ENCODE measurements around the genes HERC3 and HPGDS.

DNA sequence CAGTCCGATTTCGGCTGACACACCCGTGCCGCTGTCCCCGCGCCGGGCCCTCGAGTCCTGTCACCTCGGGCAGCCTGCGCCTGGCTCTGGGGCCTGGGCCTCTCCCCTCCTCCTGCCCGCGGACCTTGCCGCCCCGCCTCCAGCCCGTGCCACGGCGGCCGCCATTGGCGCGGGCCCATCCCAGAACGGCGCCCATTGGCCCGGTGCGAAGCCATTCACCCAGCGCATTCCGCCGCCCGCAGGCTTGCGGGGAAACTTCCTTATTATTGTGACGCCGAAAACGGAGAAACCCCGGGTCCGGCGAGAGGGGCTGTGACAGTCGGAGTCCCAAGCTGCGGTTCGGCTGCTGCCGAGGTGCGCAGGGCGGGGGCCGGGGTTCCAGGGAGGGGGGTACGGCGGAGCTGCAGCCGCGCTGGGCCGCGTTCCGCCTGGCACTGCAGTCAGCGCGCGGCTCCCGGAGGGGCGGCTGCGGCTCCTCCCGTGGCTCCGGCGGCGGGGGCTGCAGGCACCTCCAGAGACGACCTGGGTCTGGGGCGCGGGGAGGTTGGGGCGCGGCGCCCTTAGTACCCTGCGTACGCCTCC is at the start of gene HERC3:
TSS of gene HERC3 (plus strand) at position 260 of the 582 bp plus-strand sequence.
- PRO-cap, result bidirectional peak, plus-strand start at position 439 of the sequence, minus-strand start at position 88 of the sequence

GRCh38 chr4:88734518-88734941 is 36.9 kb upstream of the NAP1L5 start:
- PRO-cap, result no peak

DNA sequence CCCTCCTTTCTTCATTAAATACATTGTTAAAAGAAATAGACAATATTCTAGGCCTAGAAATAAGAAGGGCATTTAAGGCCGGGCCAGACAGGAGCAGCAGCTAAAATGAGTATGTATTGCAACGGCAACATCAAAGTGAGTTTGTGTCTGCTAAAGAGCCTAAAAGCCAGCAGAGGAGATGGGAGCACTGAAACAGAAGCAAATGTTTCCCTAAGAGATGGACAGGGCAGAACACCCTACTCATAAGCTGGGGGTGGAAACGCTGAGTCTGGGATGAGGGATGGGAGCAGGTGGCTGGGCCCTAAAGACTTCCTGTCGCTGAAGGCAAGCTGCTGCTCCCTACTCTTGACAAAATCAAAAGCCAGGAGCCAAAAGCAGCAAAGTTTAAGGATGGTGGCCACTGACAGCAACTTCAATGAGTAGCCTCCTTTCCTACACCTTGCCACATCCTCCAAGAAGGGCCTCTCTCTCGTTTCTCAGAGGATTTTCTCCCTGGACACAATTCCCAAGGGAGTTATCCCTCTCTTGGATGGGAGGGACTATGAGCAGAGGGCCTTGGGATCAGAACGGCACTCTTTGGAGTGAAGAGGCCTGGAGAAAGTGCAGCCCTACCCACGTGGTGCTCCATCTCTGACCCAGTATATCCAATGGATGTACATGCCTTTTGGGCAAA is 40.6 kb upstream of the NAP1L5 start:
- PRO-cap, result no peak

- PRO-cap, result no peak
Measured at GRCh38 chr4:88758624-88759769, 61.4 kb upstream of the NAP1L5 start.

GRCh38 chr4:89246058-89246714 is 61.4 kb downstream of the GPRIN3 start:
- PRO-cap, result no peak

DNA sequence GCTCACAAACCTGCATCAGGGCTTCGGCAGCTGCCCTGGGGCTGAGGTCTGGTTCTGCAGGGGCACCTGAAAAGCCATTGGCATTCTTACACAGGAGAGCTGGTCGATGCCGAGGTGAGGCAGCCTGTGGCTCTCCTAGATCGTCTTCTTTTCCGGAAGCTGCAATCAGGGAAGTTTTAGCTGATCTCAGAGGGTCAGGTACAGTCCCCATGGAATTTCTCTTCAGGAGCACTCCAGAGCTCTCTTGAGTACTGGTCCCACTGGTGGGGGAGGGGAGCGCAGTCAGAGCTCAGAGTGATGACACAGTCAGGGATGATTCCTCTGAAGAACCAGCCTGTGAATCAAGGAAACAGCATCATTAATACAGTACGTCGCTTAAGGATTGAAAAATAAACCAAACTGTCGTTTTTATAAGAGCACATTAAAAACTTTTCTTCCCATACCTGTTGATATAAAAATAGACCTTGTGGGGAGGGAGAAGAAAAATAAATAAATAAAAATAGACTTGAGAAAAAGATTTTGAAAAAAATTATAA is 57.6 kb downstream of the GPRIN3 start:
- PRO-cap, result no peak

DNA sequence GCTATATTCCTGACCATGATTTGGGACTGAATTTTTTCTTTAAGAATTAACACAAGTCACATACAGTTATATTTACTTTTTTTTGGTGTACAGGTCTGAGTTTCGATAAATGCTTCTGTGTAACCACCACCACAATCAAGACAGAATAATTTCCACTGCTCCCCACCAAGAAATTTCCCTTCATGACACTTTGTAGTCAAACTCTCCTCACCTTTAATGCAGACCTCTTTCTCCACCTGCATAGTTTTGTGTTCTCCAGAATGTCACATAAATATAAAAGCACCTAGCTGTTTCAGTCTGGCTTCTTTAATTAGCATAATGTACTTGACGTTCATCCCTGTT is 16.5 kb downstream of the GPRIN3 start:
- PRO-cap, result no peak

DNA sequence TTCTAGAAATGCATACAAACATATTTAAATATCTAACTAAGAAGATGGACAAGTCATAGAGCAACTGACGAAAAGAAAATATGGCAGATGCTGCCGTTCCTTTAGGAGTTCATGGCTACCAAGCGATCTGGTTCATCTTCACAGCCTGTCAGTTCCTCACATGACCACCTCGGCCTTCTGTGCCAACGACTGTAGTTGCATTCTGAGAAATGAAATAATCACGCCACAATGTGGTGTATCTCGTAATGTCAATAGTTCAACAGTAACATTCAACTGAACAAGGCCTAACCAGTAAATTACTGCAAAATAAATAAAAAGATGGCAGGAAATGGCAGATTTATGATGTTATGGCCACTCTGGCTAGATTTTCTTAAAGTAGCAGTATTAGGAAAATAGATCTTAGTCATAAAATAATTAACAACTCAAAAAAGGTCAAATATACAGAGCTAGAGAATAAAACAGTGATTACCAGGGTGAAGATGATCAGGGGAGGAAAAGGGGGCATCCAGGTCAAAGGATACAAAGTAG is 4.4 kb downstream of the GPRIN3 start:
- PRO-cap, result no peak

DNA sequence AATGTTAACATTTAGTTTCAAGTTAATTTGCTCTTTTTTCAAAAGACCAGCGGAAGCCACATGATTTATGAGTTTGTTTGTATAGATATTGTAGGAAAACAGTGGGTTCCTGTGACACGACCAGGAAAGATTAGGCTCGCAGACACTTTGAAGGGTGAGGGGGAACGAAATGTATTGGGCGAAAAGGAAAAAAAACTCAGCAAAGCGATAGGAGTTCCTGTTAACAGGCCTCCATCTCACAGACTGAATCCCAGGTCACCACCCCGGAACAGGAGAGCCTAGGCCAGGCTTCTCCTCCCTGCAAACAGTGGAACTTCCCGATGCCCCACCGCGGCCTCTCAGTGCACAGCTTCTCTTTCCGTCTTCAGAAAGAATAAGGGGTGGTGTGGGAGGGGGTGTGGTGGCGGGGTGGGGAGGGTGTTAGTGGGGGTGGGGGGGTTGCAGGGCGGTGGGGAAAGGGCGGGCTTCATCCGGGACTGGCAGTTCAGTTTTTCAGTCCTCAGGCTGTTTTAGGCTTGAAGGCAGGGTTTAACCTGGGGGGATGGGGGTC is 181.8 kb upstream of the GPRIN3 start:
- PRO-cap, result no peak

DNA sequence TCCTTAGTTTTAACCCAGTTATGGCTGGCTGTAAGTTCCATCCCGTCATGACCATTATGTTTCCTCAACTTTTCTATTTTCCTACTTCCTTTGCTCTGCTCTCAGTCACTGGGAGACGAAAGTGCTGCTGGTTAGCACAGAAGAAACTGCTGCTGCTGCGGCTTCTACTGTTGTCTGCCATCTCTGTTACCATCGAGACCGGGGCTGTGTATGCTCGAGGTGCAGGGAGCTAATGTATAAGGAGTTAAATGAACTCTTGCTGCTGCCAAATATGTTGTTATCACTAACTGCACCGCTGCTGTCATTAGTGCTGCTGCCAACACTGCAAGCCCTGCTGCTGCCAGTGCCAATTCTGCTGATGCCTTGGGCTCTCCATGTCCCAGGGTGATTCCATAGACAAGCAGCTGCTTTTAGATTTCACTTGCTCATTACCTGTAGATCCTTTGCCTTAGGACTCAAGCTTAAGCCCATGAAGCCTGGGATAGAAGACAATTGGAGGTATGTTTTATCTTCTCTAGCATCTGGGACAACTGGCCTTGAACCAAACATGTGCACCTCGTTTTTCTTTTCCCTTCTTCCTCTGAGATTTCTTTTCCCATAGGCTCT is 107.8 kb downstream of the CCSER1 start:
- PRO-cap, result no peak

- PRO-cap, result no peak
Measured at GRCh38 chr4:93842391-93843227, 14.1 kb downstream of the ATOH1 start.

- PRO-cap, result no peak
Measured at GRCh38 chr4:94342390-94343104, at the start of gene HPGDS. TSS of gene HPGDS (minus strand) at chr4:94342836.

- PRO-cap, result no peak
Measured at GRCh38 chr4:94410062-94410357, 41.7 kb upstream of the PDLIM5 start.

DNA sequence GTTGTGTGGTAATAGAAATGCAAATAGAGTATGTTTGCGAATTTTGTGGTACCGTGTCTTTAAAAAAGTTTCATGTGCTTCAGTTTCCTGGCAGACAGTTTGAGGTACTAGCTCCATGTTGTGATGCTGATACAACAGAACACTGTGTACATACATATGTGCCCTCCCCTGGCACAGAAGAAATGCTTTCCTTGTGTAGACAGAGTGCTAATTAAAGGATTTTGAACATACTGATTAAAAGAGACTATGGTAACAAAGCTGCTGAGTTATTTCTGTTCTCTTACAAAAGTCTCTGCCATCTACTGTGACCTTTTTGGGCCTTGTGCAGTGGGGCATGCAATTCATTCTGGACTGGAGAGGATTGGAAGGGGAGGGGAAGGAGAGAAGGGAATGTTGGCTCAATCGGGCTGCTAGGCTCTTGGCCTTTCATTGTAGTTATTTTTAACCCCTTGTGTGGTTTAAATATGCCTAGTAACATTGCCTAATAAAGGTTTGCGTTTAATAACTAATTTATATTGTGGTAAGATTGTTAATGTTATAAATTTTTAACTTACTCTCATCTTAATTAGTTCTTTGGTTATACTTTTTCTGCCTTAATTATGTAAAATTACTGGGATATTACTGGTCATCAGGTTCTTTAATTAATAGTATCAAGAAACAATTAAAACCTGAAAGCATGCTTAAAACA is 6.0 kb downstream of the PDLIM5 start:
- PRO-cap, result no peak

DNA sequence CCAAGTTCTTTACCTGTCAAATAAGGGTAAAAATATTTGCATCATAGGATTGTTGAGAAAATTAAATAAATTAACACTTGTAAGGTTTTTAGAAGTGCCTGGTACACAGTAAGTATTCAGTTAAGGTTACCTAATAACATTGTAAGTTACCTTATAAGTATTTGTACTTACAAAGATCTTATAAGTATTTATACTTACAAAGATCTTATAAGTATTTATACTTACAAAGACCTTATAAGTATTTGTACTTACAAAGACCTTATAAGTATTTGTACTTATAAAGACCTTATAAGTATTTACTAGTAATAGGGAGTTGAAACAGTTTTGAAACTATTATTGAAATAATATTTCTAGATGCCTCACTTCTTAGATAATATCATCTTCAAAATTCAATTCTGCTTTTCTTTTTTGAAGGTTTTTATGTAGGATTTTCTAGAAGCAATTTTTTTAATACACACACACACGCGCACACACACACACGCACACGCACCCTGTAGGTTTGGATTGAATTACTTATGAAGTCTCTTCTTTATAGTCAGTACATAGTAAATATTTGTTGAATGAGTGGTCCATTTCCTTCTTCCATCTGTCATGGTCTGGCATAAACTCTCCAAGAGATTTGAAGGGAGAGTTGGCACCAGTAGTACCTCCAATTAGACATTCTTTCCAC is 20.1 kb downstream of the PDLIM5 start:
- PRO-cap, result no peak

DNA sequence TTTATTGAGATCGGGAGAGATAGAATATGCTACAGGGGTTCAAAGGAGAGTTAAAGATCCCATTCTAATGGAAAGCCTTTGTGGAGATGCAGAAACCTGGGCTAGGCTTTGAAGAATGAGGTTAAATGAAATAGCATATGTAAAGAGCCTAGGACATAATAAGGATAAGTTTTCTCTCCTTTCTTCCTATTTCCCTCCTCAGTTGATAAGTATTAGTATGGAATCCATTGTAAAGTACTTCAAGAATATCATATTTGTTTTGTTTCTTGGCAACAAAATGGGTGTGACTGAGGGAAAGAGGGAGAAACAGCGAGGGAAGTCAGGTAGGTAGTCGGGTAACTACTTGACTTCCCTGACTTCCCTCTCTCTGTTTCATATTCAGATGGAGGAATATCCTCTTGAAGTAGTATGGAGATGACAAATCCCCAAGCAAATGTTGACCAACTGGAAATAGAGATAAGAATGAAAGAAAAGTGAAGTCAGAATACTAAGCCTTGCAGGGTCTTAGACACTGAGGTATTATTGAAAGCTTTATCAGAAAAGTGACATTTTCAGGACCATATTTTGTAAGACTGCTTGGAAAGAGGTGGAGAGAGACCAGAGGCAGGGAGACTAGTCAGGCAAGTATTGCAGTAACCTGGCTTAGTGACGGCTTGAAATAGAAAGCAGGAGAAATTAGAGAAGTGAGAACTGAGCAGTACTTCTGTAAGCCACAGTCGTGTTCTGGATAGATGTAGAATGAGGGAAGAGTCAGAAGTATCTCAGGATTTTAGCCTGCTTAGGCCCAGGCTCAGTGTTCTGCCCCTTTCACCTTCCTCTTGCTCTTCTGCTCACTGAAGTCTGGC is 83.0 kb downstream of the PDLIM5 start:
- PRO-cap, result no peak

DNA sequence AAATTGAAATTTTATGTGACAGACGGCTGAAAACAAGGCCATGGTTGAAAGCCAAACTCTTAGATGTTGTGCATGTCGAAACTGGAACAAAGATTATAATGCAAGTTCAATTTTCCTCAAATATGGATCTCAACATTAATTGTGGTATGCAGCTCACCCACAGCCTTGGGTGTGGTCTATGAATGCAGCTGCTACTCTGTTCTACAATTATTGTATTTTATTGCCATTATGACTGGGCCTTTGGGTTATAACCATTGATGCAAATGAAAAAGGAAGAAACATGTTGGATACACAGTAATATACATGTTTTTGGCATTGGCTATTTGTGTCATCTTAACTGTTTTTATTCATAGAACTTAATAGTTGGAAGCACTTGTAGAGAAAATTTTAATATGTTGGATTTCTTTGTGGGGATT is 107.8 kb downstream of the PDLIM5 start:
- PRO-cap, result no peak

- PRO-cap, result no peak
Measured at GRCh38 chr4:94599438-94600559, 148.1 kb downstream of the PDLIM5 start.

DNA sequence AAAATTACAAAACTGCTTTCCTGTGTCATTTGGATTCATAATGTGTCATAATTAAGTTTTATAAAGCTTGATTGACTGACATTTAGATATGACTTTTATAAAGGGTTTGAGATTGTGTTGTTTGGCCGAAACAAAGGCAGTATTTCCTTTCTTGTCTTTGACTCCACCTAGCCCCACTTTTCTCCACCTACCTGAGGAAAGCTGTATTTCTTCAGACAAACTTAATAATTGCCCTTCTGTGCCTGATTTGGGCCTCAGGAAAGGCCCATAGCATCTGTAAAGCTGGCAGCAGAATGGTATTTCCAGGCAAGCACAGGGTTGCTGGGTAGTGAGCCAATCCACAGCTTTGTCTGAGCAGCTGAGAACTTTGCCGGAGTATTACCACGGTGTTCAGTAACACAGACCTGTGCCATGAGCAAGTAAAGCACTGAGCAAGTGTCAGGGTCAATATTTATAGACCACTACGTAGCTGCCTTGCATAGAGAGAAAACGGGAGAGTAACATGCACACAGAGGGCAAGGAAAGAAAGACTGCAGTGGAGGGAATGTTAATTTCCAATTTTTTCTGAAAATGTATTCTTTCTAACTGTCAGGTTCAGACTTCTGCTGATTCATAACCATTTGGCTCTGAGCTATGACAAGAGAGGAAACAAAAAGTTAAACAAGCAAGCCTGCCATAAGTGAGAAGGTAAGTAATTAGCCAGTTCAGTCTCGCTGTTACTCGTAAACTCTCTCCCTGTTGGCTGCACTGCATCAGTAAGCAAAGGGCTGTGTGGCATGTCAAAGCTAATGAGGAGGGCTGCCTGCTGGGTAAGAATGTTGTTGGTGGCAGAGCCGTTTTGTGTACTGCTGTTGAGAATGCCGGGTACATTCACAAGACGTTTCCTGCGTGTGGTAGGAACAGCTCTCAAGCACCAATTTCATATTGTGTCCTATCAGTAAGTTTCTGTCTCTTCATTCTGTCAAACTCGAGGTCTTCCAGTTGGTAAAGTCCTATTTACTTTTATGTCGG is 238.0 kb downstream of the BMPR1B start:
- PRO-cap, result no peak

DNA sequence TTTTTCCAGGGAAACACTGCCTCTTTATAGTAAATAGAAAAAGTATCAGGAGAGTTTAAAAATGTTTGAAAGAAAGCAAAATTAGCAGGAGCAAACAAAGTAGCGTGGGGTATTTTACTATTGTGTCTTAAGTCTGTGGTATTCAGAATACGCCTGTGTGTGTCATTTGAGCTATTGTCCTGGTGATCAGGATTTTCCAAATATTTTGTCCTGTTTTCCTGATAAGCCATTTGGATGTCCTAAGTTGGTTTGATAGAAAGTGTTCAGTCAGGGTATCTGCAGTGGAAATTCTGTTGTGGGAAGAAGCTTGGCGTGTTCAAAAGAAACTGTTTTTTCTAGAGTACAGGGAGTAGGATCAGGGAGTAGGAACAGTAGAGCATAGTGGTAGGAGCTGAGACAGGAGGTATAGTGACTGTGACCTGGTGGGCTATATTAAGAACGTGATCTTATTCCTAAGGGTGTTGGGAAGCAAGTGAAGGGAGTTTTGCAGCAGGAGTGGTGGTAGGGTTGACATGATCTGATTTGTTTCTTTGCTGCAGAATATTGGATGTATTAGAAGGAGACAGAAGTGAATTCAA is 348.1 kb downstream of the BMPR1B start:
- PRO-cap, result no peak

Data from SEM (cell line).